ENCODE data around the genes TGFBR3 and BRDT.

DNA sequence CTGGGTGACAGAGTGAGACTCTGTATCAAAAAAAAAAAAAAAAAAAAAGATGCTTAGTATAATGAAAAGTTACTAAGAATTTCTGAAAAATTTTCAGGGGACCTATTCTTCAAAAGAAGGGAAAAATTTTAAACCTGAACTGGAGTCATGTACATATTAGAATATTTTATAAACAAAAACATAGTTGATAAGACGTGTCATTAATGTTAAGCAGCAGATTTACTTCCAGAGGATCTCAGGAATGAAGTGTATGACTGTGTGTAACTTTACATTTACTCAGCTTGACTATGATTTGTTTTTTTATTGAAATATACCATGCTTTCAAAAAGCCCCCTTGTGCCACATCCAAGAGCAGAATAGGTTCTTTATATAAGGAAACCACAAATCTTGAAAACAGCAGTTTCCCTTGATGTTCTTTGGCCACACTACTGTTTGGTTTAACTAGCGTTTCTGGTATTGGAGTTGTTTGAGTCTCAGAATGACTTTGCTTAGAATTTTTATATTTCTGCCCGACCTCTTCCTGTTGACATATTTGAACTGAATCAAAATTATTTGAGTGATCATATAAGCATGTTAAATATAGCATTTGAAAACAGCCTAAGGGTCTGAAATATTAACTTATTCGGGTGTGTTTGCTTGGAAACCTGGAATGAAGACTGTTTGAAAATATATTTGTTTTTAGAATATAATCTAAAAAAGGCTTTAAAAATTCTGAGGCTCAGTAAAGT, 25.0 kb downstream of the LRRC8C start:
- PRO-cap, 2 experiments, result no peak in any of the 2 experiments

- PRO-cap, 2 experiments, result no peak in any of the 2 experiments
These were observed 54.3 kb downstream of the LRRC8C start for GRCh38 chr1:89687109-89687719.

DNA sequence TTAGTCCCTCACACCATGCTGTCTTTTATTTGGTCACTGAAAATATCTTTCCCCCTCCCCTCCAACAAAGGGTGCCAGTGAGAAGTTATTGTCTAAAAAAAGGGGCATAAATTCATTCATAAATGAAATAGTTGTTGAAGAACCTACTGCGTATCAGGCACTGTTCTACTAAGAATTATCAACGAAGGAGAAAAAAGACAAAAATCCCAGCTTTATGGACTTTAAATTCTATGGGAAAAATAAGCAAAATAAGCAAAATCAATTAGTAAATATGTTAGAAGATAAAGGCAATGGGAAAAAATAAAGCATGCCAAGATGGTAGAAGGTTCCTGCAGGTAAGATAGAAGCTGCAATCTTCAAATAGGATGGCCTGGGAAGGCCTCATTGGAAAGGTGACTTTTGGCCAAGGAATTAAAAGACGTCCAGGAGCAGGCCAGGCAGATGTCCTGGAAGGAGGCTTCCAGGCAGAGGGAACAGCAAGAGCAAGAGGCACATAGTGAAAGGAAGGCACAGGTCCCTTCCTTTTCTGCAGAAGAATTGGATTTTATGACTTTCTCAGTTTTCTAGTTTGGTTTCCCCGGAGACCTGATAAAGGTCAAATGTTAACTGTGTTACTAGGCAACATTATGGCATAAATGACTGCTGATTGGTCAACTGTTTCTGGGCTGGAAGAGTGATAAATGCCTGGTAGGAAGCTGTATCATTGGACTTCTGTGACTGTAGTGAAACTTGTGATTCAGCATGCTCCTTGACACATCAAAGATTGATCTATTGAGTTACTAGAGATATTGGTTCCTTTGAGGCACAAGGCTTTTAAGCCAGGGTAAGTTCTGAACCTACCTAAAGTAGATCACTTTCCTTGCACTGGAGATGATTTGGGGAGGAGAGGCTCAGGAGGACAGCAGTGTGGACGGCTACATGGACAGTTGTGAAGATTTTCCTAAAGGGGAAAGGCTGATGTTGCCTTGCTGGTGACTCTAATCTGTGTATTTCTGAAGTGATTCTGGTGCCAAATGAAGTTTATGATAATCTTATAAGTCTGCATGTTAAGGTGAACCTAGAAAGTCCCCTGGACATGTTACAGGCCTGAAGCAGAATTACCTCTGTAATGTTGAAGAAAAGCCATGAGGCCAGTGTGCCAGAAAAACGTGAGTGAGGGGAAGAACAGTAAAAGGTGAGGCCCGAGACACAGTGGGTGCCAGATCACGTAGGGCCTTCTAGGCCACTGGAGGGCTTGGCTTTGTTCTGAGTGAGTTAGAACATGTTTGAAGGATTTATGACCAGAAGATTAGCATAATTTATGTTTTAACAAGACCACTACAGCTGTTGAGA, 55.7 kb downstream of the LRRC8C start:
- PRO-cap, 2 experiments, result peak in 1 of 2 experiments; most common plus-strand start position 871 of the sequence (in 1)

DNA sequence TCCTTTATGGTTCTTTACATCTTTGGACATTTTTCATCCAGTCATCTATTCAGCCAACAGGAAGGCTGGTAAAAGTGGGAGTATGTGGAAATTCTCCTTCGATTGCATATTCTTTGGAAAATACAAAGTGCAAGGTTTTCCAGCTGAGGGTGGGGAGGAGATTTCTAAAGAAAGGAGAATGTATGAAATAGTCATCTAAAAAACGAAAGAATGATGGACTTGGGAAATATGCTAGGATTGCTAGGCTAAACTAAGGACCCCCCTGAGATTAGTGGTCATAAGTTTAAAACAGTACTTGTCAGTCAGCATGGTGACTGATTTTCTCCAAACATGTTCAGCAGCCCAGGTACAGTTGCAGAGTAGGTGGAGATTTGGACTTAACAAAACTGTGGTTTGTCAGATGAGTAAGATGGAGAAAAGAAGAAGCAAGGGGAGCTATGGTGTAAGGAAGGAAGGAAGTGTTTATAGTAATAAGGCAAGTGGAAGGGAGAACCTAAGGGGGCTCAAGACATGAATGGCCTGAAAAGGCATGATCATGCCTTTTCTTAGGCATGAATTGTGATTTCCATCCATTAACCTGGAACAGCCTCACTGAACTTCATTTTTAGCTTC, 60.4 kb downstream of the LRRC8D start:
- PRO-cap, 2 experiments, result no peak in any of the 2 experiments

DNA sequence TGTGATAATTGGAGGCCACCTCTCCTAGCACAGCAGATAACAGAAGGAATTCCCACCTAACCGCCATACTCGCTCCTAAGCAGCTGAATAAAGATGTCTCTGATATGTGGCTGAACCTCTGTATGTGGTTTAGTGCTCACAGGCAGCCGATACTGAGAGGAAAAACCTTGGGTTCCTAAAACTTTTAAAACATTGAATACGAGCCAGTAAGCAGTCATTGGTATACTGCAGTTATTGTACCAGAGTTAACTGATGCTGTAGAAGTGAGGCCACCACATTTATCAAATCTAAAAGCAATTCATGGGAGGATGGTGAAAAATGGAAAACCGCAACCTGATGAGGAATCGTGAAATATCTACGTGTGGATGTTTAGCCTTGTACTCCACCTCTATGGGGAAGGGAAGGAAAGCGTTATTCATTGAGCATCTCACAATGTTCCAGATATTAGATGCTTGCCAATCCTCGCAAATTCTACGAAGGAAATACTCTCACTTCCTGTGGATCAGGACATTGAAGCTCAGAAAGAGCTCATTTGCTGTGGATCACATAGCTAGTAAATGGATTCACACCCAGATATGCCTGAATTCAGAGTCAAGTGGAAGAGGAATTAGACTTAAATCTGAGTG, 77.2 kb downstream of the LRRC8D start:
- PRO-cap, 2 experiments, result no peak in any of the 2 experiments

DNA sequence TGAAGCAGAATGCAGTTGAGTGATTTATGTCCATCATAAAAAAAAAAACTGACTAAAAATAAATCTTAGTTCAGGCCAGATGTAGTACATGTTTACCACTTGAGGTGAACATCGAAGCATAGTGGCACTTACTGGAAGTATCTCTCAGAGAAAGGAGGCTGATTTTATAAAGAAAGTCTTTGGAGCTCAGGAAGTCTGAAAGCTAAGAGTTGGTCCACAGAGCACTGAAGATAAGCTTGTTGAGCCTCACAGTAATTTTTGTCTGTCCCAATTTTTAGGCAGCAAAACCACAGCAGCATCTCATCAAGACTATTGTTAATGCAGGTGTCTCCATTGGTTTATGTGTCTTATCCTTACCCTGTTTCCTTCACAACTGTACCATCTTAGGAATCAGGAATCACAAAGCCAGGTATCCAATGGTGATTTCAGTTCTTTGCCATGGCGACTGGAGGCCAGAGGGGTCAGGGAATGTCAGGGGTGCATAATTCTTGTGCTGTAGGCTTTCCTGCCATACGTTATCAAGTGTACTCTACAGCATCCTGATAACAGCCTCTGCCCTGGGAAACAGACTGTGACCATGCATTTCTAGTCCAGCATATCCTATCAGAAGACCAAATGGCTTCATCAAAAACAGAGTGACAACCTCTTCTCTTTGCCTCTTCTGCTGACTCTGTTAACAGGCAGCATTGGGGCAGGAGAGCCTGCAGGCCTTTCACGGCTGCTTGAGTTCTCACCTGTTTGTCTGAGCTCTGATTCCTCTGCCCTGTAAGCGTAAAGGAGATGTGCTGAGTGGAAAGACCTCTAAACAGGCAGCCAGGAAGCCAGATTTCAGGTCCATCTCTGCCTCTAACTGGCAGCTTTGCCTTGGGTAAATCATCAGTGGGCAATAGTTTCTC, 79.9 kb downstream of the LRRC8D start:
- PRO-cap, 2 experiments, result no peak in any of the 2 experiments

DNA sequence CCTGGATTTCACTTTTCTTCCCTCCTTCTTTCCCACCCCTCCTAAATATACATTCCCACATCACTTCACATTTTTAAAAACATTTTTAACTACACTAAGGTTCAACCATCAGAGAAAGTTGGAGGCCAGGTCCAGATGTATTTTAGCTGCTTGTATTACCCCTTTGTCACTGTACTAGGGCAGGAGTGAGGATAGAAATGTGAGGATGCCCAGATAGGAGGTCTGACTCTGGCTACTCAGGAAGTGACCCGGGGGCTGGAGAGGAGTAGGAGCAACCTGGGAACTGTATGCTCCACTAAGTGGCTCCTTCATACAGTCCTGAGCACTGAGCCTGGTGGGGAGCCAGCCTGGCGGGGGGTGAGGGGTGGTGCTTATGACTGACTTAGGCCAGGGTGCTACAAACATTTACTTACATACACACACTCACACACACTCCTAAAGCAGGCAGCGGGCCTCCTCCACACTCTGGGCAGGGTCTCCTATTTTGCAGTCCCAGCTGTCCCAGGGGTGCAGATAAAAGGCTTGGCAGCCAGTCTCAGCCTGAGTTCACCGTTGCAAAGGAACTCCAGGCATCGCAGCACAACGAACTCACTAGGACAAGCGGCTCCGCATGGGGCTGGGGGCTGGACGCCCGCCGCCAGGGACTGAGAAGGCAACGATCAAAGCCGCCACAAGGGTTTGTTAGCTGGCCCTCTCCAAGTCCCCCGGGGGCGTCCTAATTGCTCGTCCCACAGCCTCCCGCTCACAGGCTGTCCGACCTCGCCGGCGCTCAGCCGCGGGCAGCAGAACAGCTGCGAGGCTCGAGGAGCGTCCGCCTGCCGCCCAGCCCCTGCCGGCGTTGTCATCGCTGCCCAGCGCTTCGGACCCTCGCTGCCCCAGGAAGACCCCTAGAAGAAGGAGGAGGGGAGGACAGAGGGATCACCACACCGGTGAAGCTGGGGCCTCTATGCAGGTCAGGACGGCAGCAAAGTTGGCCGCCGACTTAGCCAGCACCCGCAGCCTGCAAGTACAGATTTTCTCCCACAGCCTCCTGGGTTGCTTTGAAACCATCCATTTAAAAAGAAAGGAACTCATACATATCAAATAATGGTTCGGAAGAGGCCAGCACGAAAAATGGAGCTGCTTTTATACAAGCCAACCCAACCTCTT, 6.5 kb downstream of the BARHL2 start:
- PRO-cap, 2 experiments, result no peak in any of the 2 experiments

DNA sequence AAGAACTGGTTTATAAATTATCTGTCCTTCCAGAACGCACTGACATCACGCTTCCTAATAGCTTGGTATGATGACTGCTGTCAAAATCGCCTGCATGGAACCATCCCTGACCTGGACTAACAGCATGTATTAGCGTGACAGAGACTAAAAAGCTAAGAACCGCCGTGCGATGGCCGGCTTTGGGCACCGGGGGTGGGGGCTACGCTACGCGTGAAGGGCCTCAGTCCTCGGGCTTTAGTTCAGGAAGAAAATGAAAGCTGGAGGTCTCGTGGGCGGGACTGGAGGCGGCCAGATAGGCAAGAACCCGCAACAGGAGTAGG, 133.4 kb upstream of the BARHL2 start:
- PRO-cap, 2 experiments, result no peak in any of the 2 experiments

DNA sequence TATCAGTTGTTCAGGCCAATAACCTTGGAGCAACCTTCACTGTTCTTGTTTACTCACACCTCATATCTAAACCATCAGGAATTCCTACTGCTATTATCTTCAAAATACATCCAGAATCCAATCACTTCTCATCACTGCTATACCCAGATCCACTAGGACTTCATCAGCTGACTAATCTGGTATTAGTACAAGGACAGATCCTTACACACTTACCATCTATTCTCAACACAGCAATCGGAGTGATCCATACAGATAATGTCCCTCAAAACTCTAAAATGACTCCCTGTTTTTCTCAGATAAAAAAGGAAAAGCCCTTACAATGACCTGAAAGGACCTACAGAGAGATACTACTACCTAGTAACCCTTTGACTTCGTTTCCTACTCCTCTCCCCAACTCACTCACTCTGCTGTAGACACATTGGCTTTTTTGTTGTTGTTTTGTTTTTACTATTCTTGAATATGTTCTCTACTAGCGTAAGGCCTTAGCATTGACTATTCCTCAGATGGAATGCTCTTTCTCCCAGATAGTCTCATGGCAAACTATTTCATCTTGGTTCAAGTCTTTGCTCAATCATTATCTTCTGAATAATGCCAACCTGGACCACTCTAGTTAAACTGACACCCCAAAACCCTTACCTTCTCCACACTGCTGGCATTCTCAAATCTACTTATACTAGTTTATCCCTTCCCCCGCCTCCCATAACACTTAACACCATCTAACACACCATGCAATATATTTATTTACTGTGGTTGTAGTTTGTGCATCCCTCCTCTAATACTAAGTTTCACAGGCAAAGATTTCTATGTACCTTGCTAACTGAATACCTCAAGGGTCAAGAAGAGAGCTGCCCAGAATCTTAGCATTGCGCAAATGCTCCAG, 70.6 kb downstream of the ZNF644 start:
- PRO-cap, 2 experiments, result no peak in any of the 2 experiments

DNA sequence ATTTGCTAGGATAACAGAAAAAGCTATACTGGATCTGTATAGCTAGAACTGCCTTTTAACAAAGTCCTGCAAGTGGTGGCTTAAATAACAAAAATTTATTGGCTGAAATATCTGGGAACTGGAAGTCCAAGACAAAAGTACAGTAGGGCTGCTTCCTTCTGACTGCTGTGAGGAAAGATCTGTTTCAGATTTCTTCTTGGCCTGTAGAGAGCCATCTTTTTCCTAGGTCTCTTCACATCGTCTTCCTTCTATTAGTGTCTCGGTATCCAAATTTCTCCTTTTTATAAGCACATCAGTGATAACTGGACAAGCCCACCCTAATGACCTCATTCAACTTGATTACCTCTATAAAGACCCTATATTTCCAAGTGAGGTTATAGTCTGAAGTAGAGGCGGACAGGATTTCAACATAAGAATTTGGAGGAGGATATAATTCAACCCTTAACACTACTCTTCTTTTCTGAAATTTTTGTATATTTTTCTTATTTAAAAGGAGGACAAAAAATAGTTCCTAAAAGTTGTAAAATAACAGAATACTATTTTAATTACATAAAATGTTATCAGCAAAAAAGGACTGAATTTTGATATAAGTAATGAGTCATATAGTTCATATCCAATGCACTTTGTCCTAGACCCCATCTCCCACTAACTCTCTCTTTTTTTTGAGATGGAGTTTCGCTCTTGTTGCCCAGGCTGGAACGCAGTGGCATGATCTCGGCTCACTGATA, 56.6 kb downstream of the ZNF644 start:
- PRO-cap, 2 experiments, result peak in 2 of 2 experiments; most common minus-strand start position 228 of the sequence (in 1)

- PRO-cap, 2 experiments, result no peak in any of the 2 experiments
These were observed 14.3 kb downstream of the ZNF644 start for GRCh38 chr1:91007469-91008041.

DNA sequence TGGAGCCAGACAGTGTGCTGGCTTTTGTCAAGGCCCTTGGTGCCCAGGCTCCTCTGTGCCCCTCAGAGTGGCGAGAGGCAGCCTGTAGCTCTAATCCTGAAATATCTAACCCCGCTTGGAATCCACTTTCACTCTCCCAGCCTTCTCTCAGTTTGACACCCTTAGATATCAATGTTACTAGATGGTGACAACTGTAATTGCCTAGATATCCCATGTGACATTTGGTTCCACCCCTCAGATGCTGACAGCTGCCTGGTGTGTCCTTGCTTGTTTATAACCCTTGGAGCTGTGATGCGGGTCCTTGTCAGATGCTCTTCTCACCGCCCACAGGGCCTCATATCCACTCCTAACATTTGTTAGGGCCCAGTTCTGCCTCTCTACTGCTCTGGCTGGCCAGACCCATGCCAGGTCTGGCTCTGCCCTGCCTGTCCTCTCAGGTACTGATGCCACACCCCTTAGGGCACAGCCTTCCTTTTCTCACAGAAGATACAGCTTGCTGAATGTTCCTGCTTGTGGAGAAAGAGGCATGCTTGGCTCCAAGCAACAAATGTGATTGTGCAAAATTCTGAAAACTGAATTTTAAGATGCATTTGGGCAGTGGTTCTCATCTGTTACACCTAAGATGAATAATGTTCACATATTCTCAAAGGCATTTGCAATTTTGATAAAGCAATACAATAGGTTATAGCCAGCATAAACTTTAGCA, 178.2 kb downstream of the TGFBR3 start:
- PRO-cap, 2 experiments, result no peak in any of the 2 experiments

- PRO-cap, 2 experiments, result peak in 2 of 2 experiments; most common plus-strand start chr1:91713397 (in 1); most common minus-strand start chr1:91713202 (in 1)
These were observed 172.6 kb downstream of the TGFBR3 start for GRCh38 chr1:91712970-91714170.

DNA sequence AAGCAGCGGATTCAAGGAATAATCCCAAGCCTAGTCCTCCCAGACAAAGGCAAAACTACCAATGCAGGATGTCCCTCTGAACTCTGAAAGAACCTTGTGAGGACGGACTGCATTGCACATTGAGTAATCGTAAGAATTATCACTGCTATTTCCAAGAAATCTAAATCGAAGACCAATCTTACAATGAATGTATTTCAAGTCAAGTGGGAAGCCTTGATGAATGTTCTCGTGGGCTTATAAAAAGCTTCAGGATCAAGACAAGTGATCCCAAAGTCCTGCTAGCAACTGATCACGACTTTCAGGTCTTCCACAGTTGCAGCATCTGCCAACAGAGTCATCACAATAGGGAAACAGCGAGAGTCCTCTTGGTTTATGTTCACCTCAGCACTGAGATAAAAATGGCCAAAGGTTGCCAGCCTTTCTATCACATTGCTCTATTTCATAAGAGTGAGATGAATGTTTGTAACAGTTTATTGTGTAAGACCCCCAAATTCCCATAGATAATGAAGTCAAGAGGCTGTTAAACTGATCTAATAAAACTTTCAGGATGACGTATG, 150.8 kb downstream of the TGFBR3 start:
- PRO-cap, 2 experiments, result no peak in any of the 2 experiments

- PRO-cap, 2 experiments, result no peak in any of the 2 experiments
These were observed 57.3 kb downstream of the TGFBR3 start for GRCh38 chr1:91828496-91829279.

DNA sequence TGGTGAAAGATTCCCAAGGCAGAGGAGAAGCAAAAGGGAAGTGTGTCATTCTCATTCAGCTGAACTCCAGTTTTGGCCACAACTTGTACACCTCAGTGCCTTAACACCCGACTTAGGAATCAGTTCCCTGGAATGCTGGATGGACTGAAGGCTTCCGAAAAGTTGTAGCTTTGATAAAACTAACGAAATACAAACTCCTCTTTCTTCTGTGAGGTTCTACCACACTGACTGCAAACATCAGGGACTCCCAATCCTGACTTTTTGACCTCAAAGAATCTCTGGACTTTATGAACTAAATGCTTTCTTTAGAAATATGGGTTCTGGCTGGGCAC, 21.4 kb downstream of the TGFBR3 start:
- PRO-cap, 2 experiments, result no peak in any of the 2 experiments

DNA sequence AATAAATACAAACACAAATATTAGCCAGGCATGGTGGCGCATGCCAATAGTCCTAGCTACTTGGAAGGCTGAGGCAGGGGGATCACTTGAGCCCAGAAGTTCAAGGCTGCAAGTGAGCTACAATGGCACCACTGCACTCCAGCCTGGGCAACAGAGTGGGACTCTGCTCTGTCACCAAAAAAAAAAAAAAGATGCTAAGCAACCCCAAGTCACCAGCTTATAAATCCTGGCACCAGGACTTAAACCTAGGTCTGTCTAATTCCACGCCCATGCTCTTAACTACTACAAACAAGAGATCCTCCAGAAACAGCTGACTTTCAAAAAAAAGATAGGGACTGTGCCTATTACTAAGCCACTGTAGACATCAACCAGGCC, 15.1 kb downstream of the TGFBR3 start:
- PRO-cap, 2 experiments, result no peak in any of the 2 experiments

DNA sequence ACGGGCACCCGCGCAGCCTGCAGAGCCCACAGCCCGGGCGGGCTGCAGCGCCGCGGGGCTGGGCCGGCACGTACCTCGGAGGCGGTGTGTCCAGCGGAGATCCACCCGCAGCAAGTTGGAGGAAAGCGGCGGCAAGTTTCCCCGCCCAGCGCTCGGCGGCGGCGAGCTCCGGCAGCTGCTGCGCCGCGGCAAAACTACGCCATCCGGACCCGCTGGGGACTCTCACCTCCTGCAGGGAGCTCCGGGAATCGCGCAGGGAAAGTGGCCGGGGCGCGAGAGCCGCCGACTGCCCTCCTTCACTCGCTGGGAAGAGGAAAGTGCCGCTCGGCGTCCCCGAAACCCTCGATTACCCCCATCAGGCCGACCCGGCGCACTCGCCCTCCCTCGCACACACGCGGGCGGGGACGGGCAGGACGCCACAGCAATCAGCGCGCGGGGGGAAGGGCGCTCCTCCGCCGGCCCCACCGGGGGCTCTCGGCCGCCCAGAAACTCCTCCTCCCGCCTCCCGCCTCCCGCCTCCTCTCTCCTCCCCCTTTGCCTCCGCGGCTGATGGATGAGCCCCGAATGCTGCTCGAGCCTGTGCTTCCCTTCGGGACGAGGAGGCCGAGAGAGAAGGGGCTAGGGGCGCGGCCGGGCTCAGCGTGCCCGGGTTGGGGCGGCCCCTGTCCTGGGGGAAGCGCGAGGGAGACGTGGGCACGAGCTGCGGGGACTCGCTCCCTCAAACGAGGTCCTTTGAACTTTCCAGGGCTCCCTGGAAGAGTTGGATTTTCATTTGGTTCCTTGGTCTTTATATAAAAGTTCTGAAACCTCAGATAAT, at the start of gene TGFBR3:
TGFBR3 (minus strand) TSS at position 348 of the 817 bp plus-strand sequence.
- PRO-cap, 2 experiments, result peak in 2 of 2 experiments; most common minus-strand start position 348 of the sequence (in 2)

- PRO-cap, 2 experiments, result no peak in any of the 2 experiments
These were observed at the start of gene BRDT for GRCh38 chr1:91948943-91949753. Gene BRDT, plus strand, starts transcription at chr1:91949401.

- PRO-cap, 2 experiments, result no peak in any of the 2 experiments
These were observed 60.6 kb downstream of the RPAP2 start for GRCh38 chr1:92359419-92359859.

All from monocyte (primary cell).